Measurements from ENCODE around the gene SCYGR4.

- RRBS, result no CpG with 5 or more reads among the region's 7 CpGs
Observed at GRCh38 chr2:227406037-227406351, 18.2 kb upstream of the SCYGR1 start.

- RRBS, result no CpG with 5 or more reads among the region's 1 CpG
Observed at GRCh38 chr2:227406352-227406686, 18.6 kb upstream of the SCYGR1 start.

DNA sequence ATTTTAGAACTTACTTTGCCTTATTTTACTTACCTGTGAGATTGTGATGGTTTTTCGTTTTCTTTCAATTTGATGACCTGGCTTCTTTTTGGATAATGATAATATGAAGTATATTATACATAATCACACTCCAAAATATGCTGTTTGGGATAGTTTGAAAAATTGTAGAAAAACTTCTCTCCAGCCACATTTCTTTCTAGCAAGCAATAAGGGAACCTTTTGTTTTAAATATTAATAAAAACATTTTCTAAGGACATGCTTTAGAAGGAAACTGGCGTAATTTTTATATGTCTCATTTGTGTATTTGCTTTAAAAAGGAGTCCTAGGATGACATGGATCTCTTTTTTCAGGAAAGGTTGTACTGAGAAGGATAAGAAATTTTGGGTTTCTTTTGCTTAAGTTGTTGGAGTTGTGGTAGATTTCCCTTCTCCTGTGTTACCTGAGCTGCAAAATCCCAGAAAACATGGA lies 56.0 kb downstream of the AGFG1 start:
- RRBS, result no CpG with 5 or more reads among the region's 2 CpGs

DNA sequence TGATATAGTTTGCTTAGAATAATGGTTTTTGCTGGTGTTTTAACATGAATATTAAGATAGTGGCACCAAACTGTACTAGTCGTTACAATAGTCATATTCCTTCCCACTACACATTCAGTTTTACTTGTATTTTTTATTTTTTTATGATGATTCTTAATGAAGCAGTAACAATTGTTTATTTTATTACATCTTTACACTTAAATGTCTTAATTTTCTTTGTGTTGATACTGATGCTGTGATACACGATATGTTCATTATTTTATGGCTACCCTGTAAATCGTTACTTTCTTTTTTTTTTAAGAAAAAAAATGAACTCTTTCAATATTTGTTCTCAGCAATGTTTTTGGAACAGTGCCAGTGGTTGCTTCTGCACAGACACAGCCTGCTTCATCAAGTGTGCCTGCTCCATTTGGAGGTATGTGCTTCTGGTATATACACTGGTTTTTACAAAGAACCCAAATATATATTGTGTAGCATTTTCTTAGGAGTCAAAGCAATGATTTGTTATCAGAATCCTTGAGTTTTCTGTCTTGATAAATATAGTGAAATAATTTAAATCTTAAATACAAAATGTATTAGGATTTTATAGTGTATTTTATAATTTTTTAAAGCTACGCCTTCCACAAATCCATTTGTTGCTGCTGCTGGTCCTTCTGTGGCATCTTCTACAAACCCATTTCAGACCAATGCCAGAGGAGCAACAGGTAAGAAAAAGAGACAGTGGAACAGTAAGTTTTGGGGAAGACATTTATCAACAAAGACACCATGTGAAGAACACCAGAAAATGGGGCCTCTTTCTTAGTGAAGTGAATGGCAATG lies 62.2 kb upstream of the SCYGR2 start:
- RRBS, result no CpG with 5 or more reads among the region's 4 CpGs

DNA sequence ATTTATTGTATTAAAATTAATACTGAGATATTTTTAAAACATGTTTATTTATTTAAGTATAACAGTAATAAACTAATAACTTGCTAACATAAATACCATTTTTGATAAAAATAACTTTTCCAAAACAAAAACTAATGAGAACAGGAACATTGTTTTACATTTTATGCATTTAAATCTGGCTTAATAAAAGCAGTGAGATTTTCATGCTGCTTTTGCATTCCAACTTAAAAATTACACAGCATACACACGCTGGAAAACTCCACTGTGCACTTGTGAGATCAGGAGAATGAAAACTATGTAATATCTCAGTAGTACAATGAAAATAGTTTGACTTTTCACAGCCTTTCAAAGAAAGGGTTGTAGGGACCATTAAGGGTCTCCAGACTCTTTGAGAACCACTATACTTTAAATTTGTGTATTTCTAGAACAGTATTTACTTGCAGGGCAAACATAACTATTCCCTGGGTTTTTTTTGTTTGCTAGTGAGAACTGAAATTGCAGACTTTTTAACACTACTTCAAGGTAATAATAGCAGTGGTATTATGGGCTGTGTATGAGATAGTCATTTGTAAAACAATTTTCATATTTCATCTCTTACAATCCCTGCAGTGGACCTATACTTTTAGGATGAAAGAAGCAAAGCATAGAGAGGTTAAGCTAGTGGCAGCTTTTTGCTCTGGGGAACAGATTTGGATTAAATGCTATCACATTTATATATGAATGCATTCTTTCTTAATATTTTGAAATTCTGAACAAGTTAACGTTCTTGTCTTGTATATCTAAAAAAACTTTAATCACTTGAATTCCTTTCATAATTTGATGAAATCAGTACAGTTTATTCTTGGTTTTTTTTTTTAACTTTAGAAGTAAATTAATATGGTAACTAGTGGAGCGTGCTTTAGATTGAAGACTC lies 40.9 kb upstream of the SCYGR2 start:
- RRBS, result no CpG with 5 or more reads among the region's 3 CpGs

- RRBS, result no CpG with 5 or more reads among the region's 7 CpGs
Observed at GRCh38 chr2:227617298-227617696, at the start of gene SCYGR4. Gene SCYGR4, plus strand, starts transcription at chr2:227617498.

DNA sequence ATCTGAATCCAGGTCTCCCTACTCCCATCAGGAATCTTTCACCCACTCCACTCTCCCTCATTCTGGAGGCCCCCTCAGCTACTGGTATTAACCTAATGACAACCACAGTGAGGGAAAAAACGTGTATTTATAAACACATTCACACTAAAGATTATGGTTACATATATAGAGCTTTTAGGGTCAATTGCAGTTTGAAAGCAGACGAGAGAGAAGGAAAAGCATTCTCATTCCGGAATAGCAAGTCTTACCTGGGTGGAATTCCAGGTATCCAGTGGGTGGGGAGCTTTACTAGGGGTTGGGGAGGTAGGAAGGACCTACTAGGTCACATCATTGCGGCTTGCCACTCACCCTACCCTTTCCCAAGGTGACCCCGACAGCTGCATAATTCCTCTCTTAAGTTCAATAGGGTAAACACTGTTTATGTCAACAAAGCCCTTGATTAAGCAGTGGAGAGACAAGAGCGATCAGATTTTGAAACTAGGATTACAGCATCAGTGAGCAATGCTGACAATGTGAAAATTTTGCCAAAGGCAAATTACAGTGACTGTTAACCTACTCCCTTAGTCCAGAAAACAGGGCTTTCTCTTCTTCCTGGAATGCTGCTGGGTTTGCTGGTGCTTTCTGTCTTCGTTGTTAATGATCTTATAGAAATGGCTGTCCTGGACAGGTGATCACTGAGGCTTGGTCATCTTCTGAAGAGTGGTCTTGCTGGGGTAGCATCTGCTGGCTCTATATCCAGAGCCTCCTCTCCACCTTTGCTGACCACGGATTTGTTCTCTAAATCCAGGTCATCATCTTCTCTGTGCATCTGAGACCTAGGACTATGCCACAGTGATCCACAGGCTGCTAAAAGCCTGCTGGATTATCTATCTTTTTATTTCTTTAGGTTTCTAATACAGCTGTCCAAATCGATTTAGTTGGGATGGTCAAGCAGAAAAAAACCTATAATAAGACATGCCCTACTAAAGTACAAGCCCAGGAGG lies 14.5 kb downstream of the SLC19A3 start:
- RRBS, result no CpG with 5 or more reads among the region's 9 CpGs

DNA sequence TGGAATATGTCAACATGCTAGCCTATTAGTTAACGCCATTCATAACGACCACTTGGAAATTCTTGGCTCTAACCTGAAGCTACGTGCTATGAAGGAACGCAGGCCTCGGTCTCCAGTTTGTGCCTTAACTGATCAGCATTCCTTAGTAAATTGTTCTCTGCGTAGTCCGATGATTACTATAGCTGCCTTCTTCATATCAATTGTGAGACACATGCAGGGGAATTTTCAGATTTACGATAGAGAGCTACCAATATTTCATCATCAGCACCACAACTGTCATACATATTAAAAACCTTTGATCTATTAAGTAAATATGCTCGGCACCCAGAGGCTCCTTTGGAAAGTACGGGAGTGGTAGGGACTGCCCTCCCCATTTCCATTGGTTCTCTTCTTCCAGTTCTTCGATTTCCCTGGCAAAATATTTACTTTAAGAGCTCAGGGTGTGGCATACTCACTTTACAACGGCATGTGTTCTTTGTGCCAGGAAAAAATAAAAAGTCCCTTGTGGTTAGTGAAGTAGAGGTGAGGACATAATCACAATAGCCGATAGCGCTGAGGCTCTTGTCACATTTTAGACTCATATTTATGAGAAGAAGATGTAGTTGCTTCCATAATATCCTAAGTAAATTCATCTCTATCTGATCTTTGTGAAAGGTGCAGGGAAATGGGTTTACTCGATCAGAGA lies 17.3 kb upstream of the CCL20 start:
- RRBS, result no CpG with 5 or more reads among the region's 15 CpGs

DNA sequence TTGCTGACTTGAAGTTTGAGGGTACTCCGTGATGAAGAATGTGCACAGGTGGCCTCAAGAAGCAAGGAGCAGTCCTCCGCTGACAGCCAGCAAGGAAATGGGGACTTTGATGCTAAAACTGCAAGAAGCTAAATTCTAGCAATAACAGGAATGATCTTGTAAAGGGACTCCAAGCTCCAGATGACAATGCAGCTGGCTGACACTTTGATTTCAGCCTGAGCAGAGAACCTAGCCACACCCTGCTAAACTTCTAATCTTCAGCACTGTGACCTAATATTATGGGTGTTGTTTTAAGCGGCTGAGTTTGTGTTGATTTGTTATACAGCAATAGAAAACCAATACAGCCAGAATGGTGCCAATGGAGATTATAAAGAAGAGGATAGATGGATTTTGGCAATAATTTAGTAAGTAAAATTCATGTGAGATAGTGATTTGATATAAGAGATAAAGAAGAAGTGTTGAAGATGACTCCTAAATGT lies 196.7 kb upstream of the SPHKAP start:
- RRBS, result no CpG with 5 or more reads among the region's 3 CpGs

DNA sequence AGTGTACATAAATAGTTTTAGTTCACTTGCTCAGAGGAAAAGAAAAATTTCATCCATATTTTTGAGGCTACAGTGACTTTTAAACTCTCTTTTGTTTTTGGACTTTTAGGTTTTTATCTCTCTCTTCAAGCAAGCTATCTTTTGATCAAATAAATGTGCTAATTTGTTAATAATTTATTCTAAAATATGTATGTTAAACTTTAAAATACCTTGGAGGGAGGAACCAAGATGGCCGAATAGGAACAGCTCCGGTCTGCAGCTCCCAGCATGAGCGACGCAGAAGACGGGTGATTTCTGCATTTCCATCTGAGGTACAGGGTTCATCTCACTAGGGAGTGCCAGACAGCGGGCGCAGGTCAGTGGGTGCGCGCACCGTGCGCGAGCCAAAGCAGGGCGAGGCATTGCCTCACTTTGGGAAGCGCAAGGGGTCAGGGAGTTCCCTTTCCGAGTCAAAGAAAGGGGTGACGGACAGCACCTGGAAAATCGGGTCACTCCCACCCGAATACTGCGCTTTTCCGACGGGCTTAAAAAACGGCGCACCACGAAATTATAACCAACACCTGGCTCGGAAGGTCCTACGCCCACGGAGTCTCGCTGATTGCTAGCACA lies 386.7 kb upstream of the SPHKAP start:
- RRBS, result no CpG with 5 or more reads among the region's 28 CpGs

- RRBS, result no CpG with 5 or more reads among the region's 4 CpGs
Observed at GRCh38 chr2:228838703-228839261, 432.3 kb downstream of the PID1 start.

DNA sequence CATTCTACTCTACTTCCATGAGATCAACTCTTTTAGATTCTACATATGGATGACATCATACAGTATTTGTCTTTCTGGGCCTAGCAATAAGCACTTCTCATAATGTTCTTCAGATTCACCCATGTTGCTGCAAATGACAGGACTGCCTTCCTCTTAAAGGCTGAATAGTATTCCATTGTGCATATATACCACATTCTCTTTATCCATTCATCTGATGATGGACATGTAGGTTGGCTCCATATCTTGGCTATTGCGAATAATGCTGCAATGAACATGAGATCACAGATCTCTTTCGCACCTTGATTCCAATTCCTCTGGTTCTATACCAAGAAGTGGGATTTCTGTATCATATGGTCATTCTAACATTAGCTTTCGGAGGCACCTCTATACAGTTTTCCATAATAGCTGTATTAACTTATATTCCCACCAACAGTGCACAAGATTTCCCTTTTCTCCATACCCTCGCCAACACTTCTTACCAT lies 210.7 kb downstream of the PID1 start:
- RRBS, result no CpG with 5 or more reads among the region's 4 CpGs

DNA sequence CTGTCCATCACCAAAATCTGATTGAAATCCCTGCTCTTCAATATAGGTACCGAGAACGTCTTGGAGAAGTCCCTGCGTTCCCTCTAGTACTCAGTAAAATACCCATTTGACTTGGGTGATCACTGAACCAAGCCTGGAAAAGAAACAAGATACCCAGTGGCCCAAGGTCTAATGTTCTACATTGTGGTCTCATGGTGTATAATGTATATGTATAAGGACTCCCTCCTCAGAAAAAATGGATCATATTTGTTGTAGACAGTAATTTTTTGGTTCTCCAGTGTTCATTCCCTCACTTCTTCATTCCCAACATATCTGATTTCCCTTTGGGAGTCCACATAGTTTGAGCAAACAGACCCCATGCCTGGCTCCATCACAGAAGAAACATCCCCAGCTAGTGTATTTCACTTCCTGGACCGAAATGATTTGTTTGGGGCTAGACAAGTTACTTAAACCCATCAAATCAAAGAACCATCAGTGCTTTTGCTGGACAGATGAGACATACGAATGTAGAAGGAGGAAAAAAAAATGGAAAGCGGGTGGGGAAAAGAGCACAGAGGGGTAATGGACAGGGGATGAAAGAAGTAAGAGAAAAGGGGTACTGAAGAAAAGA lies 132.6 kb downstream of the PID1 start:
- RRBS, result no CpG with 5 or more reads among the region's 6 CpGs

DNA sequence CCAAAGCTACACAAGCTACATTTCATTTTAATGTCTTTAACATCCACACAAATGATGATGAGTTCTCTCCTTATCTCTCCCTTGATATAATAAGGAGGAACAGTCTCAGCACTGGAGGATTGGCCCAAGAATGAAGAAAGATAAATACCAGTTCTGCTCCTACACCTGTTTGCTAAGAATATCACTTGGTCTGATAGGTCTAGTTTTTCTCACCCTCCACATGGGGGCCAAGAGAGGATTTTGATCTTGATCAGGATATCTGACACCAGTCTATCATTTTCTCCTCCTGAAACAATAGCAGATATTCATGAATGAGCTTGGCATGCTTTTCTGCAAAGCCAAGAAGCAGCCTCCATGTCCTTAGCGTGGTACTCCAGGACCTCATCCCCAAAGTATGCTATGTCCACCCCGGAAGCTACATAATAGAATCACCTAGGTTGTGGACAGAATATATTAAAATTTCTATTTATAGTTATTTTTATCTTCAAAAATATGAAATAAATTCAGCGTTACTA lies 131.3 kb downstream of the PID1 start:
- RRBS, result no CpG with 5 or more reads among the region's 3 CpGs

DNA sequence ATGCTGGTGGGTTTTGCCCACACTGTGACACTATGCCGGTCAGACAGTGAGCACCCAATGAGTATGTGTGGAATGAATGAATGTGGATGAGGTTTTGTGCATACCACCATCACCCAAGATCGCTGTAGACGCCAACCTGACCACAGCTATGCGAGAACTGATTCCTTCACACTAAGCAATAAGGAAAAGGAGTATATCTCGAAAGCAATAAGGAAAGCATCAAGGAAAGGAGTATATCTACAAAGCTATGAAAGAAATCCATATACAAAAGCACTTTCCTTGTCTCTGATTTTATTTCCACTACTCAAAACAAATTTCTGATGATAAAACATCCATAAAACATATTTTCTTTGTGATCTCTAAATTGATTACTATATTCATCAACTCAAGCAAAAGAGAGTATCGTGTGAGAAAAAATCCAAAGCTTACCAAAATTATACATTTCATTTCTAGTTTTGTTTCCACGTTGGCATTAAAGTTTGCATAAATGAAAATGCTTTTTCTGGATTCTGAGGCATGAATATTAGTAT lies 116.5 kb downstream of the PID1 start:
- RRBS, result no CpG with 5 or more reads among the region's 7 CpGs

GRCh38 chr2:229177577-229178041 lies 93.5 kb downstream of the PID1 start:
- RRBS, result no CpG with 5 or more reads among the region's 4 CpGs

GRCh38 chr2:229242429-229243373 lies 28.4 kb downstream of the PID1 start:
- RRBS, result no CpG with 5 or more reads among the region's 4 CpGs

- RRBS, result no CpG with 5 or more reads among the region's 9 CpGs
Observed at GRCh38 chr2:229256817-229257896, 13.9 kb downstream of the PID1 start.

DNA sequence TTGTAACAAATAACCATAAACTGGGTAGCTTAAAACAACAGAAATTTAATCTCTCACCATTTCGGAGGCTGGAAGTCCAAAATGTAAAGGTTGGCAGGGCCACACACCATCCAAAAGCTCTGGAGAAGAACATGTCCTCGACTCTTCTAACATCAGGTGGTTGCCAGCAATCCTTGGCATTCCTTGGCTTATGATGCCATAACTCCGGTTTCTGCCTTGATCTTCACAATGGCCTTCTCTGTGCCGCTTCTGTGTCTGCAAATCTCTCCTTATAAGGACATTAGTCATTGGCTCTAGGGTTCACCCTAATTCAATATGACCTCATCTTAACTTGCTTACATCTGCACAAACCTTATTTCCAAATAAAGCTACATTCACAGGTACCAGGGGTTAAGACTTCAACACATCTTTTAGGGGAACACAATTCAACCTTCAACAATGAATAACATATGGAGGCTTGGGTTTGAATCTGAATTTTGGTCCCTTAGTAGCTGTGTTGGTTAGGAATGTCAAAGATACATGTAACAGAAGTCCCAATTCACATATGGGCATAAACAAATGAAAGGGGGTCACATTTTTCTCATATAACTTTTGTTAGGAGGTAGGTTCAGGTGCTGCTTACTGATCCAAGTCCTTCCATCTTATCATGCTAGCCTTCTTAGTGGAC lies 8.3 kb downstream of the PID1 start:
- RRBS, result no CpG with 5 or more reads among the region's 4 CpGs

DNA sequence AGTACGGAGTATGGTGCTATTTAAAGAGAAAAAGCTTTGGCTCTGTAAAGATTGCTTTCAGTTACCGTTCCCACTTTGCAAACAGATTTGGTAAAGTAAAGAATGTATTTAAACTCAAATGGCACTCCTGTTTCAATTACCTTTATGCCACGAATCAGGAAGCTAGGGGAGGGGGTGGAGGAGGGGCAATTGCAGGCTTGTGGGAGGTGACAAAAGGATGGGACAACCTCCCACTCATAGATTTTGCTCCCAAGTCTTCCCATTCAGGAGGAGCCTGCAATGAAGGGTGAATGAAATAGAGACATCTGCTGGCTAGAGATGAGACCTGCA lies 2.5 kb upstream of the PID1 start:
- RRBS, result no CpG with 5 or more reads among the region's 3 CpGs

All from choroid plexus epithelial cell (primary cell).